Right ventricle myocardium (tissue), 1 donor: ENCODE measurements around a stretch of chr10.

GRCh38 chr10:78763479-78764400 is 305.0 kb upstream of the ZMIZ1 start:
- PRO-cap, 2 experiments: no peak in any of the 2 experiments

- PRO-cap, 2 experiments: no peak in any of the 2 experiments
Observed at GRCh38 chr10:78775073-78775689, 293.6 kb upstream of the ZMIZ1 start.

DNA sequence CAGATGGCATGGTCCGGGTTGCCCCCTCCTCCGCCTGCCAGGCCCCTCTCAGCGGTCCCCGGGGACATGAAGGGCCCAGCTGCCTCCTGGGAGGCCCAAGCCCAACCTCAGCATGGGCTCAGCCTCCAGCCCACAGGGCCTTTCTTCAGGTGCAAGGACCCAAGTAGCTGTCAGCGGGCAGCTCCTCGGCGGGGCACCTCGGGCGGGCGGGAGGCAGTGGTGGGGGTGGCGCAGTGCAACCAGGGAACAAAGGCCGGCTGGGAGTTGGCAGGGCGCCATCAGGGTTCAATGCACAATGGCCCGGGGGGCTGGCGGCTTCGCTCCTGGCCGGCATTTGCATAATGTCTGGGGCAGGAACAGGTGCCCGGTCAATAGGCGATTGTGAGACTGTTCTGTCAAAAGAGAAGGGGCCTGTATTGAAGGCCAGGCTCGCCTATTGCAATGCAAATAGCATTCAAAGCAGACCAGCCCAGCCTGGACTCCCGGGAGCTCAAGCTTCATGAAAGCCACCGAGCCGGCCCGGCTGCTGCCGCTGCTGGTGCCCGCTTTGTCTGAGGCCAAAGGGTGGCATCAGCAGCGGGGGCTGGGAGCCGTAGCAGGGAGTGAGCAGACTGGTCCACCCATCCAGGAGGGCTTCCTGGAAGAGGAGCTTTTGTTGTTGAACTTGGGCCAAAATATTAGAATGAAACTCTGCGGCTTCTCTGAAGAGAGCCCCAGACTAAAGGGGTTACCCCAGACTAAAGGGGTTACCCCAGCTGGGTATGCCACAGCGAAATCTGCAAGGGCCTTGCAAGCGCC is 155.0 kb upstream of the ZMIZ1 start:
- PRO-cap, 2 experiments: no peak in any of the 2 experiments

DNA sequence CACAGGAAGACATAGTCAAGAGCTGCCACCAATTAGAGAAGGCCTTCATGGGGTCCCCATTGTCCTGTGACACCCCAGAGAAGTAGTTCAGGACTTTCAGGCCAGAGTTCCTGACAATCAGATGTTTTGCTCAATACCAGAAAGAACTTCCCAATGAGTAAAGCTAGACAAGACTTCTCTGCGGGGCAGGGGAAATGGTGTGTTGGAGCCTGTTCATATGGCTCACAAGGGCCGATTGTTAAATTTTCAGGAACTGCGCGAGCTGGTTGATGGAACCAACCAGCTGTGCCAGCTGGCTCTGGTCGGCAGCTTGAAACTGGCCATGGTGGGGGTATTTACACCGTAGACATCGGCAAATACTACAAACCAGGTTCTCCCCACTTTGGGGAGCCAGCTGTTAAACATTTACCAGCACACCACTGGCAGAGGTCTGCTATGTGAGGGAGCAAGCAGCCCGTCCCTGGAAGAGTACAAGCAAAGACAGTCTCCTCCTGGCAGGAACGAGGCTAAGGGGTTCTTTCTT is 9.0 kb upstream of the ZMIZ1 start:
- PRO-cap, 2 experiments: no peak in any of the 2 experiments

- PRO-cap, 2 experiments: peak in 2 of 2 experiments; most common plus-strand start chr10:79070182 (in 2); most common minus-strand start chr10:79070281 (in 2)
Observed at GRCh38 chr10:79069834-79070694, 1.3 kb downstream of the ZMIZ1 start.

DNA sequence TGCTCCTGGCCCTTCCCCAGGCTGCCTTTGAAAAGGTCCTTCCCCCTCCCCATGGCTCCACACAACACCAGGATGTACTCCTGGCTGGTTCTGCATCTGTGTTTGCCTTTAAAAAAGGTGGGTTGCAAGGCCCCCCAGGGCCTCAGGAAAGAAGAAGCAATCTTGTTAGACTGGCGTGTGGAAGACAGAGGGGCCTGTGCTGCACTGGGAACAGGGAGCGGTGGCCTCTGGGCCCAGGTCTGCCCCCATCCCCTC is 30.5 kb downstream of the ZMIZ1 start:
- PRO-cap, 2 experiments: no peak in any of the 2 experiments

- PRO-cap, 2 experiments: no peak in any of the 2 experiments
Observed at GRCh38 chr10:79132899-79133365, 64.2 kb downstream of the ZMIZ1 start.

DNA sequence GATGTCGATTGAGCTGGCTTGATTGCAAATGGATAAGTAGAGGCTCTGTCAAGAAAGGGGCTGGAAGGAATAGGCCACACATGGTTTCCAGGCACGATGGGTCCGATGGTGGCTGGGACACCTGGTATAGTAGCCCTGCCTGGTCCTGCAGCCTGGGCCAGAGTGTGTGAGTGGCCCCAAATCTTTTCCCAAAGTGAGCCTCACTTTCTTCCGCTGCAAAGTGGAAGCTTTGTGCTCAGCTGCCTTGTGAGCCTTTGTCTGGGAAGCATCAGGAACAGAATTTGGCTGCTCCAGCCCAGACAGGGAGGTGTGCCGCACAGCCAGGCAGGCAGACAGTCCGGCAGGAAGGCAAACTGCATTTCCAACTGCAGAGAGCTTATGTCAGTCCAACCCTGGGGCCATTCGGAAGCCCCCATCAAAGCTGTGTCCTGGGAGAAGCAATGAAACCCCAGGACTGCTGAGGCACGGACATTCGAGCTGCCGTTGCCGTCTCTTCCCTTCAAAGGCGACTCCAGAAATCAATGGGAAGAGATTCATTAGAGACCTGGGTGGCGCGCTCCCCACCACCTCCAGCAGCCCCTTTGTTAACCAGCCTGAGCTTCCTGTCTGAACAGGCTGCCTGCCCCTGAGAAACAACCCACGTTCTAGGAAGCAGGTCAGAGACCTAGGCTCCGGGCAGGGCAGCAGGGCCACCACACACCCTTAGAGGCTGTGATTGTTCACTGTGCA is 111.1 kb upstream of the PPIF start:
- PRO-cap, 2 experiments: no peak in any of the 2 experiments

GRCh38 chr10:79311415-79312018 is 35.8 kb upstream of the PPIF start:
- PRO-cap, 2 experiments: no peak in any of the 2 experiments

- PRO-cap, 2 experiments: no peak in any of the 2 experiments
Observed at GRCh38 chr10:79316571-79317473, 30.4 kb upstream of the PPIF start.

GRCh38 chr10:79323188-79323992 is 23.9 kb upstream of the PPIF start:
- PRO-cap, 2 experiments: no peak in any of the 2 experiments

DNA sequence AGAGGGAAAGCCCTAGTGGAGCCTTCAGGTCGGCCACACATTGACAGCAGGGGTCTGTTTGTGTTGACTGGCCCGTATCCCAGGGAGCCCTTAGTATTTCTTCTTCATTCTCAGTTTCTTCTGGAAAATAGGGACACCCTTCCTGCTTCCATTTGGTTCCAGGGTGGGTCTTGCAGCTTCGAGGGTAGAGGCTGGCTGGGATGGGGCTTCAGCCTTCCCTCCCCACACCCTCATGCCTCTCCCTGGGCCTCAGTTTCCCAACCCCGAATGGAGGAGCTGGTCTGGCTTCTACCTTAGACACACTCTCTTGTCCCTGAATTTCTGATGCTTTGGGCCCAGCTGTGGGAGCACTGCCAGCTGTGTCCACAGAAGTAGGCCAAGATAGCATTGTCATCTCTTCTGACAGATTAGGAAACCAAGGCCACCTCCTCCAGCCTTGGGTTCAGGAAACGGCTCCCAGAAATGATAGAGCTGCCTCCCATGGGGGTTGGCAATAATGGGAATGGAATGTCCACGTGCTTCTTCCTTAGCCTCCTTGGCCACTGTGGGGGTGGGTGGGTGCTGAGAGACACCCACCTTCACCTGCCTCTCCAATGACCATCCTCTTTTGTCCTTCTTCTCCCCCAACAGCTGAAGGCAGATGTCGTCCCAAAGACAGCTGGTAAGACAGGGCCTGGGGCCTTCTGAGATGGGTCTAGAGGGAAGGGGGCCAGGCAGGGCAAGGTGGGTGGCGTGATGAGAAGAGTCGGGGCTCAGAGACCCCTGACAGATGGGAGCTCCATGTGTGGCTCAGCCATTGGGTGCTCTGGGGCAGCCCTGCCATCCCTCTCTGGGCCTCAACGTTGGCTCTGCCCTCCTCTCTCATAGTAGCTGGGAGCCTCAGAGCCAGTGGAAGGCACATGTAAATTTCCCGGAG is 1.4 kb downstream of the PPIF start:
- PRO-cap, 2 experiments: no peak in any of the 2 experiments

GRCh38 chr10:79358689-79359501 is 11.6 kb downstream of the PPIF start:
- PRO-cap, 2 experiments: no peak in any of the 2 experiments

GRCh38 chr10:79431861-79432456 is 13.5 kb downstream of the ZCCHC24 start:
- PRO-cap, 2 experiments: no peak in any of the 2 experiments

- PRO-cap, 2 experiments: no peak in any of the 2 experiments
Observed at GRCh38 chr10:80153260-80154070, 20.9 kb downstream of the PLAC9 start.

DNA sequence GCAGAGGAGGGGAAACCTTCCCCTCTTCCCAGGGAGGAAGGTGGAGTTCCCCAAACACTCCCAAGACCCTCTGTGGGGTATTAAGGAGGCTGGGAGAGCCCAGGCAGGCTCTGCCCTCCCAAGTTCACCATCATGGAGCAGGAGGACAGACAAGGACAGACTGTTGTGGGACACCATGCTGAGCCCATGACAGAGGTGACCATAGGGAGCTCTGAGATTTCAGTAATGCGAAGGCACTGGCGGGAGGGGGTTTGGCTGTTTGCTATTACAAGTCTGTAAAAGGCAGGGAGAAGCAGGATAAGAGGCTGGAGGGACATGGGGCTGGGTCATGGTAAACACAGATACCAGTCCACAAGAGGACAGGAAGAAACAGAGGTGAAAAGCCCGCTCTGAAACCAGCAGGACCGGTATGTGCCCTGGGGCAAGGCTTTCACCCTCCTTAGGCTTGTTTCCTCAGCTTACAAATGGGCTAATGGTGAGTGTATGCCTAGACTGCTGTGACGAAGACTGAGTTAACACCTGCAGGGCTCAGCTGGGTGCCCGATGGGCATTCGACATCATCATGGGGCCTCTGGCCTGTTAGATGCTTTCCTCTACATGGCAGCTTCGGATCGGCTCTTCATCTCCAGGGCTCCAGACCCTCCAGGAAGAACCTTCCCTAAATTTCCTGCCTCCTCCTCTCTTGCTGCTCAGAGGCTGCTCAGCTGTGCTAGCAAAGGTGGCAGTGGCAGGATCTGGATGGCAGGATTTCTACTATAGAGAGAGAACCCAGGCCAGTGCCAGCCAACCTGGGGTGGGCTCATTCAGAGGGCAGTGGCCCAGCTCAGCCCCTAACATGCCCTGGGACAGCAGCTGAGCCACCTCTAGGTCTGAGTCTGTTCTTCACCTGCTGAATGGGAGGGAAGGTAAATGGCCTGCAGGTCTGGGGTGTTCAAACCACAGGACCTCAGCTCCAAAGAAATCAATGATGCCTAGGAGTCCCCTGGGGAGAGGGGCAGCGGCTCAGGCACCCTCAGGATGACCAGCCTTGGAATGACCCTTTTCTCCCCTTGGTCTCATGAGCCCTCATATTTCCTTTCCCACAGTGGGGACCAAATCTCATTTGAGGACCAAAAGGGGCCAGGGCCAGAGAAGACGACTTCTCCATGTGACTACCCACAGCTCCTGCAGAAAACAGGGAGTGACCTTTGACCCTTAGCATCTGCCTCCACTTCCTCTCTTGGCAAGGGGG is 33.8 kb downstream of the ANXA11 start:
- PRO-cap, 2 experiments: no peak in any of the 2 experiments

GRCh38 chr10:80172521-80173456 is 32.5 kb downstream of the ANXA11 start:
- PRO-cap, 2 experiments: no peak in any of the 2 experiments

DNA sequence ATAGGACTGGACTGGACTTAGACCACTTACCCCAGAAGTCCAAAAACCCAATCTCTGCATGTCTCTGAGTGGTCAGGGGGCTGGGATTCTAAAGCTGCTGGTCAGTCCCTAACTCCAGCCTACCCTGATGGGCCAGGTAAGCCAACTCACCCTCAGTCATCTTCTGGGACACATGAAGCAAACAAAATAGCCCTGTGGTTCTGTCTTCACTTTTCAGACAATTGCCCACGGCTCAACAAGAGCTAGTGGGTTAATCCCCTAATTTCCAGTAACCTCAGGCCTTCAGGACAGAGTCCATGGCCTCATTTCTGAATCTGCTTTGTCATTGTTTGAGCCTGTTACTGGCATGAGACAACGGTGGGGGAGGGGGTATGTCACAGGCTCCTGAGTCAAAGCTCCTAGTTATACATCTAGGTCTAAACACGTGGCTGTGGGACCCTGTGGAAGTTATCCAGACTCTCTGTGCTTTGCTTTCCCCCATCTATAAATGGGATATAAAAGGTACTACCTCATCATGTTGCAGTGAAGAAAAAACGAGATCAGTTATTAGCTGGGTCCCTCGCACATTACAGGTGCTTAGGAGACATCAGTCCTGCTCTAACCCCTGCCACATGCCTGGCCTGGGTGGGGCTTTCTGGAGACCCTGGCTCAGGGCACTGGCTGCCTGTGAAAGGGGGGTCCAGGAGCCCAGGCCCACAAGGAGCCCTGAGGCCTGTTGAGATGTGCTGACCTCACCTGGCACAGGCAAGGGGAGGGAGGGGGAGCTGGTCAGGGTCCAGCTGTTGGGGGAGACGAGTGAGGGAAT is 16.6 kb downstream of the MAT1A start:
- PRO-cap, 2 experiments: no peak in any of the 2 experiments

DNA sequence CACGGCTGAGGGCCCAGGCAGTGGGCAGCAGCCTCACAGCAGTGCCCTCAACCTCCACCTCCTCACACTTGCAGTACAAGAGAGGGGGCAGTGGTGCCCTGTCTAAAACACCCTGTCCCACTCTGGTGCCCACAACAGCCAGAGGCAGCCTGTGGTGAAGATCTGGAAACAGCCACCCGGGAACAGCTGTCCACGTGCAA is 13.7 kb downstream of the MAT1A start:
- PRO-cap, 2 experiments: no peak in any of the 2 experiments

DNA sequence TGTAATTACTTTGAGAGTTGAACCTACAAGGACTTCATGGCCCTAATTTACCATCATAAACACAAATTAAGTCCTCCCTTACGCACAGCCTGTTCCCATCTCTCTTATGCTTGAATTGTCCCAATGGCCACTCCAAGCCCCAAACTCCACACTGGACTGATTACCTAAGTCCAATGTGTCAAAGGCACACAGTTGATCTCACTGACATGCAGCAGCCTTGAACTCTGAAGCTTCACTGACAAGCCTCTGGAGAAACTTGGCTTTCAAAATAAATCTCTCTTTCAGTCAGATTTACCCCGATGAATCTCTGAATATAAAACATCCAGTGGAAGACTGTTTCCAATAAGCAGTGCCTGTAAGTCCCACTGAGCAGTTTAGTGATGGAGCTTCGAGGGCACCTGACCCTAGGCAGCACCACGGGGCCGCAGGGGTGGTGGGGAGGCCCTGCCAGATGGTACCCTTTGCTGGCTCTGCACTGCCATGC is 3.2 kb upstream of the MAT1A start:
- PRO-cap, 2 experiments: no peak in any of the 2 experiments